Lower leg skin (tissue), 2 donors: ENCODE measurements around the genes RXYLT1, XPOT and MSRB3.

DNA sequence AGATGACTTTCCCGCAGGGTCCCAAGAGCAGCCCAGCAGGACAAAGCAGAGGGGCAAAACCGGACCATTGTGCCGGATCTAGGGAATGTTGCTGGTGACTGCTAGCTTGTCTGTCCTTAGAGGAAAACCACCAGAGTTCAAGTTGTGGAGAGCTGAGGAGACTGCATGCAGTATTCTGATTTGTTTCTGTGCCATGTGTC, 162.9 kb downstream of the MON2 start:
- PRO-cap = no peak
- RAMPAGE, long total RNA, 2 experiments = no peak in any of the 2 experiments

- PRO-cap = no peak
- RAMPAGE, long total RNA, 2 experiments = no peak in any of the 2 experiments
These were observed 117.2 kb downstream of the PPM1H start for GRCh38 chr12:62817514-62818406.

GRCh38 chr12:63779506-63780632, at the start of gene RXYLT1:
Gene RXYLT1, plus strand, starts transcription at chr12:63779909.
- PRO-cap = bidirectional peak, plus-strand start at chr12:63779871, minus-strand start at chr12:63779766; unidirectional peak, plus-strand start at chr12:63780115
- RAMPAGE, long total RNA, 2 experiments = start-site peak on the plus strand in 2 of 2 experiments, at chr12:63779847-63780157 at its widest, 11 to 20 reads per replicate

DNA sequence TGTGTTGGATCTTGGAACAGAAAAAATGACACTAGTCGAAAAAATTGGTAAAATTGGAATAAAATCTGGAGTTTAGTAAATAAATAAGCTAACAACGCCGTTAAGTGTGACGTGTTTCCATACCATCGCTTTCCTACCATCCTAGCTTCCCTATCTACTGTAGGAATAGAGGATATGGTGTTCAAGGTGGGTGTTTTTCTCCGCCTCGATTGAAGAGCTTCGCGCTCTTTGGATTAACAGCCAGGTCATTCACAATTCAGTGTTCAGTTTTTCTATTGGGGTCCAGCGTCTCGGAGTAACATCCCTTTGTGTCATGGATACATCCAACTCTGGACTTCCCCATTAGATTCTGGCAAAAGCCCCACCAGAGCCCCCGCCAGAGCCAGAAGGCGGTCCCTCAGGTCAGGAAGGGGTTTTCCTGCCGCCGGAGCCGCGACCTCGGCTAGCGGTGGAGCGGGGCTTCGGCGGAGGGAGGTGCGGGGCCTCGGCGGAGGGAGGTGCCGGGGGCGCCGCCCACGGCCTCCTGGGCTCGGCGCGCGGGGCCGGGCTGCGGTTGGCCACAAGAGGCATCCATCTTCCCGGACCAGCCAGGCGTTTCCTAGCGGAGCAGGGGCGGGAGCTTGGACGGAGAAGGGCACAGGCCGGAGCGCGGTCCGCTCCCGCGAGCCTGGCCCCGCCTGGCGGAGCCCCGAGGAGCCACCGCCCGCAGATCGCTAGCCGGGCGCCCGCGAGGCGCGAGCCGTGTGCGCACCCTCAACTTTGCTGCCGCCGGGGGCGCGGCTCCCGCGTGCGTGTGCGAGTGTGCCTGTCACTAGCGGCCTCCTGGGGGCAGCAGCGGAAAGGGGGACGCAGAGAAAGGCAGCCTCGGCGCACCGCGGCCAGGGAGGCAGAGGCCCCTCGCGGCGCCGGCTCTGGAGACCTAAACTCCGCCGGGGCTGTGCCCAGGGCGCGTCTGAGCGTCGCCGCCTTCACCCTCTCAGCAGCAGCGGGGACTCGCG, 999 bp upstream of the SRGAP1 start:
- PRO-cap = bidirectional peak, plus-strand start at position 851 of the sequence, minus-strand start at position 525 of the sequence
- RAMPAGE, long total RNA, 2 experiments = no peak in any of the 2 experiments

- PRO-cap = no peak
- RAMPAGE, long total RNA, 2 experiments = no peak in any of the 2 experiments
These were observed 797 bp downstream of the SRGAP1 start for GRCh38 chr12:63845404-63845590.

- PRO-cap = no peak
- RAMPAGE, long total RNA, 2 experiments = no peak in any of the 2 experiments
These were observed 181.1 kb downstream of the SRGAP1 start for GRCh38 chr12:64025473-64026105.

GRCh38 chr12:64080560-64081182, 141.4 kb downstream of the KICS2 start:
- PRO-cap = no peak
- RAMPAGE, long total RNA, 2 experiments = start-site peak on the plus strand in 1 of 2 experiments, at chr12:64080637-64081542 at its widest, 5 reads per replicate

DNA sequence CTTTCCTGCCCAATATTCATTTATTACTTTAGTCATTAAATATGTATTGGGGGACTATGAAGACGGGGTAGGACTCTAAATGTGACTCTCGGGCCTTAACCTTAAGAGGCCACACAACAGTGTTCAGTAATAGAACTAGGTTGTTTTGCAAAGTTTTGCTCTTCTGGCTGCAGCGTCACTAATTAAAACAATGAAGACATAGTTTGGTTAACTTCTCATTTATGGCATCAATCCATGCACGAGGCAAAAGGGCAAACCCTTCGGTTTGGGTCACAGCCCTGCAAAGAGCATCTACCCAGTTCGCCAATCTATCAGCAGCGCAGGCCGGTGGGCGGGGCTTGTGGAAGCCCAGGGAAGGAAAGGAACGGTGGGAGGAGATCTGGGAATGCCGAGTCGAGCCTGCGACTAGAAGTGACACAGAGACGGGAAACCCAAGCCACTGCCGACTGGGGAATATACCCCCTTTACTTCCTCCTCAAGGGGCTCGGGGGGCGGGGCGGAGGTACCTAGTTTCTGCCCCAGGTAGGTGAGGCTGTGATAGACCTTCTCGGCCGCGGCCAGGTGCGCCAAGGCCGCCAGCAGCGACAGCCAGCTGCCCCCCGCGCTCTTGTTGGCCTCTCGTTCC, 487 bp downstream of the KICS2 start:
- PRO-cap = unidirectional peak, plus-strand start at position 382 of the sequence
- RAMPAGE, long total RNA, 2 experiments = no peak in any of the 2 experiments

DNA sequence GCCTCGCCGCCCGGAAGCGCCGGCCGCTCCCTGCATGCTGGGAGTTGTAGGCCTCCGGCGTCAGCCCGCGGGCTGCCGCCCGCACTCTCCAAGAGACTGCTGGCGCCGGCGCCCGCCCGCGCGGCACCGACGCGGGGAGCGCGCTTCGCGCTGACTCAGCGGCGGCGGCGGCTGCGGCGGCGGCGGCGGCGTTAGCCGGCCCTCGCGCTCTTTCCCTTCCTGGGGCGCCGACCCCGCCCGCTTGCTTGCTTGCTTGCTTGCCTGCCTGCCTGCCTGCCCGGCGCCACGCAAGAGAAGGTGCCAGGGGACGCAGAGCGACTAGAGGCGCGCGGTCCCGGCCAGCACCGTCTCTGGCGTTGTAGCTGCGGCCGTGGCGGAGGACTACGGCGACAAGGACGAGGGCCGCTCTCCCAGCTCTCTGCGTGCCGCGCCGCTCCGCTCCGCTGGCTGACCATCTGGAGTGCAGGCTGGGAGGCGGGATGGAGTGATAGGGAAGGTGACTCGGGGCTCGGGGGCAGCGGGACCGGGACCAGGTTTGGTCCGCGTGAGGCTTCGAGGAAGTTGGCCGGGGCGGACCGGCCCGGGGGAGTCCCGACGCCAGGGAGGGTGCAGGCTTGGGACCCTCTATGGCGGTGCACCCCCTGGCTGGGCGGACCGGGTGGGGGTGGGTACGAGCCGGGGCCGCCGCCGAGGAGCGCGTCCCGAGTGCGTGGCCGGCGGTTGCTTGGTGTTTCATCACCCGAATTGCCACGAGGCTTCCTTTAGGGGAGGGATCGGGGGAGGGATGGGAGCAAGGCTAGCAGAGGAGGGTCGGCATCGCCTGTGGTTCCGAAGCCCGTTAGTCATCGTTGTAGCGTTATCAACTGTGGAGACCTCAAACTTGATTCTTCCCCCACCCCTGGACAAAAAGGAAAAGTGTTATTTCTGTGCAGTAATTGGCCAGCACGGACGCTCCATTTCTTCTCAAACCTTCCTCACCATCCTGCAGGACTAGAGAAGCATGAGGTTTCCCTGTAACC, at the start of gene XPOT:
TSS of gene XPOT (plus strand) at position 84 of the 1,019 bp plus-strand sequence.
- PRO-cap = bidirectional peak, plus-strand start at position 91 of the sequence, minus-strand start outside the sequence; bidirectional peak, plus-strand start at position 764 of the sequence, minus-strand start at position 737 of the sequence
- RAMPAGE, long total RNA, 2 experiments = start-site peak on the plus strand in 2 of 2 experiments, centred at positions 208 to 246 of the sequence, 130 to 287 reads per replicate

GRCh38 chr12:64456108-64456516, 4.2 kb downstream of the TBK1 start:
- PRO-cap = no peak
- RAMPAGE, long total RNA, 2 experiments = no peak in any of the 2 experiments

DNA sequence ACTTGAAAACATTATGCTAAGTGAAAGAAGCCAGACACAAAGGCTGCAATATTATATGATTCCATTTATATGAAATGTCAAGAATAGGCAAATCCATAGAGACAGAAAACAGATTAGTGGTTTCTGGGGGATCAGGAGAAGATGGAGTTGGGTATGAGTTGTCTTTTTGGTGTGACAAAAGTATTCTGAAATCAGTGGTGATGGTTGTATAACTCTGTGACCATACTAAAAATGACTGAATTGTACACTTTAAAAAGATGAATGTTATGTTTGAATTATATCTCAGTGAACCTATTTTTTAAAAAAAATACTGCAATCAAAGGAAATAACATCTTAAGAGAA, 13.7 kb downstream of the TBK1 start:
- PRO-cap = no peak
- RAMPAGE, long total RNA, 2 experiments = no peak in any of the 2 experiments

DNA sequence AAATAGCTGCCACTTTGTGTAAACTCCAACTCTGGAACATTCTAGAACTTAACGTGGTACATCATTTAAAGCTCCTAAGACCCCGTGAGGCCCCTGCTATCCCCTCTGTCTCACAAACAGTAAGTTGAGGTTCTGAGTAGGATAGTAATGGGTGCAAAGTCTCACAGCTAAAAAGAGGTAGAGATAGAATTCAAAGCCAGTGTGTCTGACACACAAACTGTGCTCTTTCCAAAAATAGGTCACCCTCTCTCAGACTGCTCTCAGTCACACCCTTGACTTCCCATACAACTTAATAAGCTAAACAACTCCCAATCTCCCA, 73.1 kb upstream of the RASSF3 start:
- PRO-cap = no peak
- RAMPAGE, long total RNA, 2 experiments = start-site peak on the minus strand in 2 of 2 experiments, centred at positions 197 to 222 of the sequence, 13 to 39 reads per replicate

DNA sequence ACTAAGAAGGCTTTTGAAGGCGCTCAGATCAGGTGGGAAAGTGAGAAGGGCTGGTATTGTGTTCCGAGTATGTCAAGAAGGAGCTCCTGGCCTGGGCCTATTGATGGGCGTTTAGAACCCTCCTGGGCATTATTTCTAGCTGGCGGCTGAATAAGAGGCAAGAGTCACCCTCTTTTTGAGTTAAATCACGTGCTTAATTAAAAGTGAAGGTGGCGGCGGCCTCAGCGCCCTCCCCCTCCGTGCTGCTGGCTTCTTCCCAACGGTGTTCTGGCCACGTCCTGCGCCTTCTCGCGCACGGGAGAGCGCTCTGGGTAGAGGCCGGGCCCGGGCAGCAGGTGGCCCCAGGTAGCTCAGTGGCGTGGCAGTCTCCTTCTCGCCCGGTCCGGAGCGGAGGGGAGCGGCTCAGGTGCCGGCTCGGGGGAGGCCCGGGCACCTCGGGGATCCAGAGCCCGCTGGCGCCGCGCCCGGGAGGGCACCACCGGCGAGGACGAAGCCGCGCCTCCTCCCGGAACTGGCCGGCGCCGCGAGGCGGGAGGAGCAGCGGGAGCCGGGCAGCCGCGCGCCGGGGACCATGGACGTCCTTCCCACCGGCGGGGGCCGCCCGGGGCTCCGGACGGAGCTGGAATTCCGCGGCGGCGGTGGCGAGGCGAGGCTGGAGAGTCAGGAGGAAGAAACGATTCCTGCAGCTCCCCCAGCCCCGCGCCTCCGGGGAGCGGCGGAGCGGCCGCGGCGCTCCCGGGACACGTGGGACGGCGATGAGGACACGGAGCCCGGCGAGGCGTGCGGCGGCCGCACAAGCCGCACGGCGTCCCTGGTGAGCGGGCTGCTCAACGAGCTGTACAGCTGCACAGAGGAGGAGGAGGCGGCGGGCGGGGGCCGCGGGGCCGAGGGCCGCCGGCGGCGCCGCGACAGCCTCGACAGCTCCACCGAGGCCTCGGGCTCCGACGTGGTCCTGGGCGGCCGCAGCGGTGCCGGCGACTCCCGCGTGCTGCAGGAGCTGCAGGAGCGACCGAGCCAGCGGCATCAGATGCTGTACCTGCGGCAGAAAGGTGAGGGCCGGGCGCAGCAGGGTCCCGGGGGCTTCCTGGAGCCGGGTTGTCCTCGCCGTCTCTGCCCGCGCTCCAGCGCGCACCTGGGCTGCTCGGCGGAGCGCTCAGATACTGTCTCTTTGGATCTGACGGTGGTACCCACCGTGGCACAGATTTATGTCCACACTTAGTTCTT, 21.4 kb upstream of the GNS start:
- PRO-cap = no peak
- RAMPAGE, long total RNA, 2 experiments = no peak in any of the 2 experiments

- PRO-cap = bidirectional peak, plus-strand start at chr12:65278711, minus-strand start at chr12:65278636
- RAMPAGE, long total RNA, 2 experiments = start-site peak on the plus strand in 2 of 2 experiments, at chr12:65278692-65278726 at its widest, 35 to 59 reads per replicate
These were observed at the start of gene MSRB3 for GRCh38 chr12:65278363-65279197. Gene MSRB3, plus strand, starts transcription at chr12:65278683.

DNA sequence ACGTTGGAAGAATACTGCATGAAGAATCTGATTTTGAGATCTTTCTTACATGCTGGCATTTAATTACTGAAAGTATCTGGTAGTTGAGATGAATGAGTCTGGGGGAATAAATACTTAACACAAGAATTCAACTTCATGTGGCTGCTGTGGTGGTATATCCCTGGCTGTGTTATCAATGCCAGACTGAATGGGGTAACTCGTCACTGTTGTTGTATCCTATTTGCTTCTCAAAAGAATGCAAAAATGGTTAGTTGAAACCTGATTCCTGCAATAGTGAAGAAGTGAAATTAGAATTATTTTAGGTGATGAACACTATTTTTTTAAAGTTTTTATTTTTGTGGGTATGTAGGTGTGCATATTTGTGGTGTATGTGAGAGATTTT, 72.5 kb downstream of the HMGA2 start:
- PRO-cap = no peak
- RAMPAGE, long total RNA, 2 experiments = no peak in any of the 2 experiments

DNA sequence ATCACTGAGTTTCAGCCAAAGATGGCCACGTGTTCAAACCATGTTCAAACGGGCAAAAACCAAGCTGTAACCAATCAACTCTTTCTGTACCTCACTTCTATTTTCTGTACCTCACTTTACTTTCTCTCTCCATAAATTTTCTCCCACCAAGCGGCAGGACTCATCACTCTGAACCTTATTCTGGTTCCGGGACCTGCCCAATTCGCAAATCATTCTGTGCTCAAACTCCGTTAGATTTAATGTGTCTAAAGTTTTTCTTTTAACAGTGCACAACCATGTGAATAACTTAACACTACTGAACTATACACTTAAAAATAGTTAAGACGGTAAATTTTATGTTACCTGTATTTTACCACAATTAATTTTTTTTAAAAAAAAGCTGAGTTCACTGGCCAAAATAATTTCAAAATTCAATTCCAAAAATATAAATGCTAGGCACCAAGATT, 1.2 kb downstream of the TMBIM4 start:
- PRO-cap = no peak
- RAMPAGE, long total RNA, 2 experiments = no peak in any of the 2 experiments

- PRO-cap = bidirectional peak, plus-strand start at chr12:66169369, minus-strand start at chr12:66169212
- RAMPAGE, long total RNA, 2 experiments = no peak in any of the 2 experiments
These were observed 705 bp downstream of the TMBIM4 start for GRCh38 chr12:66169064-66169517.

- PRO-cap = no peak
- RAMPAGE, long total RNA, 2 experiments = no peak in any of the 2 experiments
These were observed 45.0 kb downstream of the IRAK3 start for GRCh38 chr12:66233877-66234528.

DNA sequence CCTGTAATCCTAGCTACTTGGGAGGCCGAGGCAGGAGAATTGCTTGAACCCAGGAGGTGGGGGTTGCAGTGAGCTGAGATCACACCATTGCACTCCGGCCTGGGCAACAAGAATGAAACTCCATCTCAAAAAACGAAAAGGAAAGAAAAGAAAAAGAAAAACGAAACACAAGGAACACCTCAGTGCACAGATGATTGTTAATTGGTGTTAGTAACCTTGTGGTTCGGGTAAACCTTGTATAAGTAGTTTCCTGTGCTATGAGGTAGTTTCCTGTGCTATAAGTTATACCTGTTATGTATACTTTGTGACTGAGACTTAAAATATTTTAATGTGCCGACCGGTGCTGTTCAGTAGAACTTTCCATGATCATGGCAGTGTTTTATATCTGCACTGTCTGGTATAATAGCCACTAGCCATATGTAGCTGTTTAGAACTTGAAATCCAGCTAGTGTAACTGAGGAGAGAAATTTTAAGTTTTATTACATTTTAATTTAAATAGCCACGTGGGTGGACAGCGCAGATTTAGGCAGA, 1.3 kb downstream of the HELB start:
- PRO-cap = no peak
- RAMPAGE, long total RNA, 2 experiments = no peak in any of the 2 experiments

GRCh38 chr12:66304081-66305157, 2.1 kb downstream of the HELB start:
- PRO-cap = no peak
- RAMPAGE, long total RNA, 2 experiments = no peak in any of the 2 experiments